ENCODE measurements around the genes SLC35C1 and MDK.

GRCh38 chr11:45740893-45741527 is 63.9 kb upstream of the SLC35C1 start:
- PRO-cap = no peak
- RRBS = no CpG with 5 or more reads among the region's 5 CpGs

GRCh38 chr11:45804850-45805555 is at the start of gene SLC35C1:
TSS of gene SLC35C1 (plus strand) at chr11:45805149.
- PRO-cap = bidirectional peak, plus-strand start at chr11:45805118, minus-strand start at chr11:45805002
- RRBS = 1% methylated on average over 10 of the region's 54 CpGs

GRCh38 chr11:45869532-45870378 is 15.7 kb upstream of the MAPK8IP1 start:
- PRO-cap = no peak
- RRBS = 93% methylated on average over 6 of the region's 20 CpGs

DNA sequence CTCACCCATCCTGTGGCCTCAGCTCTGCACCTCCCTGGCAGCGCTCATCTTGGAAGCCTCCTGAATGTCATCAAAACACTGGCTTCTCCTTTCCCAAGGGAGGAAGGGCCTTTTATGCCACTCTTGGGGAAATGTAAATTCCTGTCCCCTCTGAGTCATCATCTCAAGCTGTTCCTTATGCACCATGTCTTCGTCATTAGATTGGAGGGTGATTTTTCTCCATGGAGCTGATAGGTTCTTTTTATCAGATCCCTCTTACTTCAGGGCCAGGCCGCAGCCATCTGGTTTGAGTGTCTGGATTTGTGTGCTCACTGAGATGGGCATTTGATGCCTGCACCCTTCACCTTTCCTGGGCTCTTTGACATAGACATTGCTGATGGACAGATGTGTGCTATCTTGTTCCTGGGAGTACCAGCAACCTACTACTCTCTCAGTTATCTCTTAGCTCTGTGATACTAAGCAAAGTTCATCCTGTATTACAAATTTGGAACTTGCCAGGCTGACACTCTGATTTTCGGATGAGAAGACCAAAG is 12.4 kb upstream of the MAPK8IP1 start:
- PRO-cap = no peak
- RRBS = no CpG with 5 or more reads among the region's 4 CpGs

- PRO-cap = no peak
- RRBS = no CpG with 5 or more reads among the region's 18 CpGs
These were observed 10.6 kb downstream of the LARGE2 start for GRCh38 chr11:45932839-45933732.

DNA sequence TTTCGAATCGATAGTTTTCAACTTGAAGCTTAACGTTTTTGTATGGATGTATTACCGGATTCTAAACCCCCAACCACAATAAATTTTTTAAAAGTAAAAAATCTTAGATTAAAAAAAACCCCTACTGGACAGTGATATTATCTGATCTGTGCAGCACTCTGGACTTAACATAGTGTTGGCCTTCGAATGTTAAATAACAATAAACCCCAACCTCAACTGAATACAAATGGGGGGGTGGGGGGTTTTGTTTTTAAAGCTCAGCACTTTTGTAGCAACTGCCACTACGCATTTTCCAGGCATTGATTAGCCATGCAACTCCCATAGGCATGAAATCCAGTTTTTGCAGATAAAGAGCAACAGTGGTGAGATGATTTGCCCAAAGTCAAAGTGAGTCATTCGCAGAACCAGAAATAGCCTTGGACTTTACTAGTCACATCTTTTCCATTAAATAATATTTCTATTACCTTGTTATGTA is 1.6 kb upstream of the PHF21A start:
- PRO-cap = no peak
- RRBS = no CpG with 5 or more reads among the region's 7 CpGs

GRCh38 chr11:46273733-46274280 is 3.7 kb upstream of the CREB3L1 start:
- PRO-cap = no peak
- RRBS = no CpG with 5 or more reads among the region's 5 CpGs

DNA sequence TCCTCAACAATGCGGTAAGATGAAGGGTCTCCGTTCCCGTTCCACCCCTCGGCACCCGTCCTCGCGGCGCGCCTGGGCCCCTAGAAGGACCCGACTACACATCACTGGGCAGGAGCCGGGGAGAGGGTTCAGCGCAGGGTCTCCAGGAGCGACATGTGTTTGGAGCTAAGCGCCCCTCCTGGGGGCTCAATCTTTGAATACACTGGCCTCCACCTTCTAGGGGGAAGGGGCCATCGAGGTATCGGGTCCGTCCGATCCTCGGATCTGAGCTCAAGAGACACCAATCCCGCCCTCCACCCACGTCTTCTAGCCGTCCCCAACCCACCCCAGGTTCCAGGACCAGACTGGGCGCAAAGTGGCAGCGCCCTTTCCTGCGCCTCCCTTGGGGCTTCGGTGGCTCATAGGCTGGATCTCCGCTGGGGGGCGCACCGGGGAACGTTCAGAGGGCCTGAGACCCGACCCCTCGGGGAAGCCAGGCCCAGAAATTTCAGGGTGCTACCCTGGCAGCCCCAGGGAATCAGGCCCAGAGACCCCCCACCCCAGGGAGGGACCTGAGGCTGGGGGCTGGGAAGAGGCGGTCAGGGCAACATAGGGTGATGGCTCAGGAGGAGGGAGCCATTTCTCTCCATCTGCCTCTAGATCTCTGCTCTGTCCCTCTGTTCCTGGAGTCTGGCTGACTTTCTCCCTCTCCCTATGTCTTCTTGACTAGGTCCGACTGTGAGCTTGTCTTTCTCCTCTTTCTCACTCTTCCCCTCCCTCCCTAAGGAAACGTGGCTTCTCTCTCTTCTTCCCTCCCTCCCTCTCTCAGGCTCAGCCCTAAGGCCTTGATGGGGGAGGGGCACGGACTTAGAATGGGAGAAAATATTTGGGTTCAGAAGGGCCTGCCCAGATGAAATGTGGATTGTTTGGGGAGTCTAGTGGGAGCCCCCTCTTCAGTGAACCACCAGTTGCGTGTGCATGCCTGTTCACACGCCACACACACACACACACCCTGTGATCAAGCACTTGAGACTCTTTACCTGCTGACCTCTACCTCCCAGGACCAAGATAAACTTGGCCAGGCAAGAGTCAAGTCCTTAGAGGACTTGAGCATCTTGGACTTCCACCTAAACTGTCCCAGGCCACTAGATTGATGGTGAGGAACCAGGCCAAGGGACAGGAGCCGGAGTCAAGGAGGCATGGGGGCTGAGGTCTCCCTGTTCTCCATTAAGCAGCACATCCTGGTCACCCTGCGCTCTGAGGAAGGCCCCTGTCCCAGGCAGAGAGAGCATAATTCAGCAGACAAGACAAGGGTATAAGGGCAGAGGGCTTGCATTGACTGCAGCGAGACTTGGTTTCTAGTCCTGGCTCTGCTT is 1.2 kb downstream of the CREB3L1 start:
- PRO-cap = no peak
- RRBS = no CpG with 5 or more reads among the region's 41 CpGs

- PRO-cap = no peak
- RRBS = no CpG with 5 or more reads among the region's 10 CpGs
These were observed 3.9 kb downstream of the CREB3L1 start for GRCh38 chr11:46281188-46282011.

DNA sequence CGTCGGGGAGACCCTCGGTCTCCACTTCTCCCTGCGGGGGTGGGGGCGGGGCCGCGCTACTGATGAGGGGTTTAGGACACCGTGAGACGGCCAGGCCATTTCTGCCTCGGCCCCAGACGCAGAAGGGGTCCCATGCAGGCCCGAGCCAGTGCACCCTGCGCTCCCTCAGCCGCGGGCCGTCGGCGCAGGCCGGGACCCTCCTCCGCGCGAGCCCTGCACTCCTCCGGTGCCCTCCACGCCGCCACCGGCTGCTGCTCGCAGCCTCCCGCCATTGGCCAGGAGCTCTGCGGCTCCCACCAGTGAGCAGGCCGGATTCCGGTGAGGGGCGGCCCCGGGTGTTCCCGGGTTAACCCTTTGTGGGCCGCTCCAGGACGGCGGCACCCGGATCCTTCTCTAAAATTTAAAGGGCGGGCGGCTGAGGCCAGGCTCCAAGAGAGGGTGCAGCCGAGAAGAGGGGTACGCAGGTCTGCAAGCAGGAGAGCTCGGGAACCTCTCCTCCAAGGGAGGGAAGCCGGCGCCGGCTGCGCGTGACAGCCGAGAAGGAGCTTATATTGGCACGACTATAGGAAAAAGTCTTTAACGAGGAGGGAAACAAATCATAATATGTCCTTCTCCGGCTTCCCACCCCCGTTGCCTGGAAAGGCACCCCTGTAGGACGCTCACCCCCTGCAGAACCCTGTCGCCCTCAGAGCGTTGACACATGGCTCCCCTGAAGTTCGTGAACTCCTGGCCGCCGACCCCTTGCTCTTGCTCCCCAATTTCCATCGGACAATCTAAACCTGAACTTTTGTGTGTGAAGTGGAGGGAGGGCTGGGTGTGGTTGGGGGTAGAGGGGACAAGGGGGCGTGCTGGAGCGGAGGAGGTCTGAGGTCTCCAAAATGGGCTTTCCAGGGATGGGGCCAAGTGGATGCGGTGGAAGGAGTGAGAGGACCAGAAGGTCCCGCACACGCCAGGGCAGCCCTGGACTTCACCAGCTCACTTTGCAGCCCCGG is 18.2 kb downstream of the CREB3L1 start:
- PRO-cap = bidirectional peak, plus-strand start at position 271 of the sequence, minus-strand start at position 253 of the sequence
- RRBS = 6% methylated on average over 15 of the region's 66 CpGs

- PRO-cap = no peak
- RRBS = no CpG with 5 or more reads among the region's 4 CpGs
These were observed 32.3 kb upstream of the DGKZ start for GRCh38 chr11:46315040-46315383.

GRCh38 chr11:46320081-46320539 is 27.2 kb upstream of the DGKZ start:
- PRO-cap = no peak
- RRBS = no CpG with 5 or more reads among the region's 16 CpGs

DNA sequence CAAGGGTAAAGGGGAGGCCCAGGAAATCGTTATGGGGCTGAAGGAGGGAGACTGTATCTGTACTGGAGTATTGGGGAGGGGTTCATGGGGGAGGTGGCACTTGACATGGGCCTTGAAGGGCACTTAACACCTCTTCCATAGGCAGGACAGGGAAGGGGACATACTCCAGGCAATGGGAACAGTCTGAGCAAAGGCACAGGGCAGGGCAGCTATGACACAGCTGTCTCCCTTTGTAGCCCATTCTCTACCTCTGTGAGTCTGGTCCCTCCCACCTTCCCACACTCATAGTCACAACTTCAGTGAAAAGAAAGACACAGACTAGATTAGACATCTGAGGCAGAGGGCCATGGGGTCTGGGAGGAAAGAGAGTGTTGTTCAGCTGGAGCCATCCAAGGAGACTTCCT is 15.9 kb upstream of the DGKZ start:
- PRO-cap = no peak
- RRBS = no CpG with 5 or more reads among the region's 1 CpG

DNA sequence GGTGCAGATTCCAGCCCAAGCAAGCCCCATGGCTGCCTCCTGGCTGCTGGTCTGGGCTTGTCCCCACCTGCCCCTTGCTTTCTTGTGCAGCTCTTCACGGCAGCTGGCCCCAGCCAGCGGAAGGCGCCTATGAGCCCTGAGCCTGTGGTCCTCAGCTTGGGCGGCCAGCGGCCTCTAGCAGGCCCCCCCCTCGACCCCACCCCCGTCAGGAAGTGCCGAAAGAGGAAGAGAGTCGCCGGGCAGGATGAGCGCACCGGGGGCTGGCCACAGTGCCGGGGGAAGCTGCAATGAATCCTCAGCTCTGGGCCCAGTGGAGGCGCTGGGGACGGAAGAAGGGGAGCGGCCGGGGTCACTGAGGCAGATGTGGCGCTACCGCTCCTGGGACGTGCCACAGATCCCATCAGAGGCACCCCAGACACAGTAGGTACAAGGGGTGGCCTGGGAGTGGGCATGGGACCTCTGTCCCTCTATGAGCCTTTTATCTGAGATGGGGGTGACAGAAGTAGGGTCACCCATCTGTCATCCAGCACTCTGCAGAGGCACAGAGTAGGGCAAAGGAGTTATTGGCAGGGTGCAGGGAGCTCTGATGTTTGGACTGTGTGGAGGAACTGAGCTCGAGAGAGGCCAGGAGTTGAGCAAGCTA is 2.0 kb upstream of the DGKZ start:
- PRO-cap = no peak
- RRBS = 77% methylated on average over 5 of the region's 21 CpGs

GRCh38 chr11:46351599-46352854 is 4.8 kb downstream of the DGKZ start:
- PRO-cap = bidirectional peak, plus-strand start at chr11:46352360, minus-strand start at chr11:46352388
- RRBS = 34% methylated on average over 11 of the region's 38 CpGs

GRCh38 chr11:46381443-46382229 is at the start of gene MDK:
TSS of gene MDK (plus strand) at chr11:46381669.
- PRO-cap = no peak
- RRBS = 6% methylated on average over 32 of the region's 86 CpGs

DNA sequence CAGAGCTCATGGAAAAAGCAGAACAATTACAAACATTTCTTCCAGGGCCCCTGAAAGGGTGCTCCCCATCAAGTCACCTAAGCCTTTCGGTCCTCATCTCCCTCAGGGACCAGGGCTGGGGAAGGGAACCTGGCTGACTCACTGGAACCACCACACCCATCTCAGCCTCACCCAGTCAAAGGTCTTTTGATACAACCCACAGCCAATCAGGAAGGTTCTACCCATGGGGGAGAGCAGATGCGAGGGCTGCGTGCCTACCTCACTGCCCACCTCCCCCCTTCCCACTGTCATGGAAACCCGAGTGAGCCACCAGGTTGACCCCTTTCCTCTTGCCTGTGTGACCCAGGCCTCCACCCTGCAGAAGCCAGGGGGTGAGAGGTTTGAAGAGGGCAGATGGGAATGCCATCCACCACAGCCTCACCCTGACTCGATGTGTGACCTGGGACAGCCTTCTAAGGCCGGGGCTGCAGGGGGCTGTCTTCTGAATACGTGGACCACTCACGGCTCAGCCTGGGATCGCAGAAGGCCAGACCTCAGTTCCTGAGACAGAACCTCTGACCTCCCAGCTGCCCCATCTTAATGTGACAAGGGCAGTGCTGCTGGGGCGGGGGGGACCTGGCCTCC is 2.6 kb downstream of the MDK start:
- PRO-cap = no peak
- RRBS = no CpG with 5 or more reads among the region's 10 CpGs

- PRO-cap = no peak
- RRBS = no CpG with 5 or more reads among the region's 4 CpGs
These were observed 43.3 kb upstream of the CHRM4 start for GRCh38 chr11:46434815-46435369.

DNA sequence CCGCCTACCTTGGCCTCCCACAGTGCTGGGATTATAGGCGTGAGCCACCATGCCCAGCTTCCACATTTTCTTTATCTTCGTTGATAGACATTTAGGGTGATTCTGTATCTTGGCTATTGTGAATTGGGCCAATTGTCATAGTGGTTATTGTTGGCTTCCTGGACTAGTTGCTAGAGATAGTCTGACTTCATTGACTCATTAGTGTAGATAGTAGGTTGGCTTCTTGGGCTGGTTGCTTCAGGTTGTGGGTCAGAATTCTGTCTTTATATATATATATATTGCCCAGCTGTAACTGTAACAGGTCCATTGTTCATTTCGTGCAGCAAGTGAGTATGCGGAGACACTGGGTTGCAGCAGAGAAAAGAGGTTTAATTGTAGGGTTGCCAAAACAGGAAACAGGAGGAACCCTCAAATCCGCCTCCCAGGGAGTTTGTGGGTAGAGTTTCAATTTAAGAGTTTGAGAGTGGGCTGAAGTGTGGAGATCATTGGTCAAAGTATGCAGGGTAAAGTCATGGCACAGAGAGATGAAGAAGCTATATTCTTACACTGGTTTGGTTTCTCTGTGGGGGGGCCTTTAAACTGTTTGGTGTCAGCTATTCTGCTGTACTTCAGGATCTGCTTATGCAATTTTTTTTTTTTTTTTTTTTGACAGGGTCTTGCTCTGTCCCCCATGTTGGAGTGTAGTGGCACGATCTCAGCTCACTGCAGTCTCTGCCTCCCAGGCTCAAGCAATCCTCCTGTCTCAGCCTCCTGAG is 22.1 kb downstream of the ATG13 start:
- PRO-cap = no peak
- RRBS = no CpG with 5 or more reads among the region's 7 CpGs

DNA sequence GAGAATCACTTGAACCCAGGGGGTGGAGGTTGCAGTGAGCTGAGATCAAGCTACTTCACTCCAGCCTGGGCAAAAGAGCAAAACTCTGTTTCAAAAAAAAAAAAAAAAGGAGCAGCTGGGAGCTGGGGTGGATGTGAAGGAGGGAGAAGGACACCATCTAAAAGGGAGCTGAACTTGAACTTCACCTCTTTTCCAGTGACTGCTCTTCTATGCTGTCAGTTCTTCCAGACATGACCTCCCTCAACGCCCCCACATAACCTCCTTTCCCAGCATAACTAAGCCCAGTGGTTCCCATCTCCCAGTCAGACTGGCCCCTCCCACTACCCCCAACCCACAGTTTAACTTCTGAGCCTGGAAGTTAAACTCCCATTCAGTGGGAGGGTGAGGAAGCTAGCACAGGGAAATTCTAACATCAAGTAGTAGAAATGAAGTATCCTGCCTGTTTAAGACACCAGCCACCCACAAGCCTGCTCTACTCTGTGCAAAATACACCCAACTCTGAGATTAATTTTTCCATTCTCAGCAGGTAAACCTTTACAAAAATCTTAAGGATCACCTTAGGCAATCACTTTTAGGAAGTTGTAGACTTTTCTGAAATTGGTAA is 1.8 kb downstream of the ARHGAP1 start:
- PRO-cap = no peak
- RRBS = no CpG with 5 or more reads among the region's 1 CpG